Calu3 (cell line): ENCODE data around the genes GPR132, JAG2 and BTBD6.

DNA sequence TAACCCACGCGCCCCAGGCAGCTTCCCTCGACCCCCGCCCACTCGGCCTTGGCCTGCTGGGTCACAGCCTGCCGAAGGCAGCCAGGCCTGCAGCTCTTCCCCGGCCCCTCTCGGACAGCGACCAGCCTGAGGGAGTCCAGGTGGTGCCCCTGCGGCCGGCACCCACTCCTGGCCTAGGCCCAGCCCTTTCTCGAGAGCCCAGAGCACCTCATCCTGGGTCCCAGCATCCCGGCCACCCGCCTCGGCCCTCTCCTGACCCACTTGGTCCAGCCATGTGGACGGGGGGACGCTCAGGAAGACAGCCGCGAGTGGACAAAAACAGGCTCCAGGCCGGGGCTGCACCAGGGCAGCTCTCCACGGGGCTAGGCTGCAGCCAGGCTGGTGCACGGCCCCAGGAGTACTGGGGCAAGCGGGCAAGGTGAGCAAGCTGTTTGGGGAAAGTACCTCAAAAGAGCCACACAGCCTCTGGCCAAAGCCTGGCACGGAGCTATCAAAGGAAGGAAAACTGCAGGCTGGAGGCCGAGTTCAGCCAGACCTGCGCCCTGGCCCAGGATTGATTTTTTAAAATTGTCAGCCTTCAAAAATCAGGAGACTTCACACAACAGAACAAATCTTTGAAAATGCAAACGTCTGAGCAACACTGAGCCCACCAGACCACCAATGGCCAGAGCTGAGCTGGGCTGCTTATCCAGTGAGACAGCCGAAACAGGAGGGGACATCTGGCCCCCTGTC lies 6.4 kb downstream of the AKT1 start:
- PRO-cap: no peak

GRCh38 chr14:104814272-104814705 lies 13.4 kb downstream of the ZBTB42 start:
- PRO-cap: no peak

DNA sequence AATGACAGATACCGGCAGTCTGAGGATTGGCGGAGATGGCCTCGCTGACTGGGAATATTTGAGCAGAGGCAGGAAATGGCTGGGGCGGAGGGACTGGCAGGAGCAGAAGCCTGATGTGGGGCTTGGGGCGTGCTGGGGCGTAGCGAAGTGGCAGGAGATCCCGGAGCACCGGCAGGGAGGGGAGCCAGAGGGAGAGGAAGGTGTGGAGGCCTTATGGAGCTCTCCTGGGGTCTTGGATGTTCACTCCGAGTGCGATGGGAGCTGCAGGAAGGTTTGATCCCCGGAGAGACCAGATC lies 24.8 kb downstream of the ZBTB42 start:
- PRO-cap: no peak

- PRO-cap: no peak
These were observed 7.9 kb upstream of the CEP170B start for GRCh38 chr14:104857021-104857639.

- PRO-cap: no peak
These were observed 6.2 kb upstream of the CEP170B start for GRCh38 chr14:104858736-104859413.

DNA sequence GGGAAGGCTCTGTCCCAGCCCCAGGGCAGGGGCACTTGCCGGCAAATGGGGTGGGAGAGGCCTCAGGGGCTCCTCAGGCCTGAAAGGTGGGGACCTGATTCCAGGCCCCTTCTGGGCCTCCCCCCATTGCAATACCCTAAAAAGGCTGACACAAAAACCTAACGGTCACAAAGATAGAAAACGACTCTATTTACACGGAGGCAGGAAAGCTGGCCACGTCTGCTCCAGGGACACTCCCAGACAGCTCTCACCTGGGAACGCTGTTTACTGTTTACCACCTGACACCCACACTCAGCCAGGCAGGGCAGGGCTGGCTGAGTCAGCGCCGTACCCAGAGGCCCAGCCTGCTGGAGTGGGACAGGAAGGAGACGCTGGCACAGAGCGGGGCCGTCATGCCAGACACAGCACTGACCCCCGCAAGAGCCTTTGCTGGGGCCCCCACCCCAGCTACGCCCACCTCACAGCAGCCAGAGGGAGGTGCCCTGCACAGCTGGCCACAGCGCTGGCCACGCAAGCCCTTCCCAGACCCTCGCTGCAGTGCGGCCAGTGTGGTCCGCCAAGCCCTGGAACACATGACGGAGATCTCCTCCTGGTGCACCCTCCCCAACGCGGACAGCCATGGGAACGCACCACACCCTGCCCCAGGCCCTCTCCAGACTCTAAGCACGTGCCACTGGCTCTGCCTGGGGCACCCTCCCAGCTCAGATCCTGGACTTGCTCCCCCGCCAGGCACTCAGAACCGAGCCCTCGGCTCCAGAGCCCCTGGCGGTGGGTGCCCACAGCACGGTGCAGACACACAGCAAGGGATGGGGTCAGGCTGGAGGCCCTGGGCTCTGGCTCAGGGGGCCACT lies 5.9 kb downstream of the AHNAK2 start:
- PRO-cap: bidirectional peak, plus-strand start at position 334 of the sequence, minus-strand start at position 249 of the sequence

GRCh38 chr14:104985918-104986933 lies 638 bp downstream of the CLBA1 start:
- PRO-cap: bidirectional peak, plus-strand start at chr14:104986314, minus-strand start at chr14:104986161; unidirectional peak, minus-strand start at chr14:104986411

DNA sequence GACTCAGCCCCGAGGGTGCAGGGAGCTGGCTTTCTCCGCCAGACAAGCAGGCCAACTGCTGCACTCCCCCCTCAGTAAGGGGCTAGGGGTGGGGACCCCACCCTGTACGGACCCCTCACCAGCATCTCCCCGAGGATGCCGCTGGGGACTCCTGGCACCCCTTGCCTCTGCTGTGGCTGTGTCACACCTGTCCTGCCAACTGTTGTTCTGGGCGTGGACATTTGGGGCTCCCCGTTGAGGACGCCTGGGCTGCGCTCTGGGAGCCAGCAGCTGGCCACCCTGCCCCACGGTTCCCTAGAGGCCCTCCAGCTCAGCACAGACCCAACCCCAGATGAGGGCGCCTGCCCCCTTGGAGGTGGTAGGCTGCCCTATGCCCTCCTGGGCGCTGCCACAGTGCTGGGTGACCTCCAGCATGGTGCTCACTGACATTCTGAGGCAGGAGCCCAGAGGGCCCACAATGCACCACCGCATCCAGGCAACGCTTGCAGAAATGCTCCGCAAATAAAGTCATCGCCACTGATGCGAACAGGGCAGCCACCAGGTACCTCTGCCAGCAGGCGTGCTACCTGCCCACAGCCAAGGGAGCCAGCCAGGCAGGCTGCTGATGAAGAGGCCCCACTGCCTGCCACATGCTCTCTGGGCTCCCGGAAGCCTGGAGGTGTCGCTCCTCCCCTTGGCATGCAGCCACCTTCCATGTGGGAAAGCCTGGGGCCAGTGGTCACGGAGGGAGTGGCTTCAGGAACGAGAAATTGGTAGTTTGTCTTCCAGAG lies 14.9 kb downstream of the GPR132 start:
- PRO-cap: no peak

DNA sequence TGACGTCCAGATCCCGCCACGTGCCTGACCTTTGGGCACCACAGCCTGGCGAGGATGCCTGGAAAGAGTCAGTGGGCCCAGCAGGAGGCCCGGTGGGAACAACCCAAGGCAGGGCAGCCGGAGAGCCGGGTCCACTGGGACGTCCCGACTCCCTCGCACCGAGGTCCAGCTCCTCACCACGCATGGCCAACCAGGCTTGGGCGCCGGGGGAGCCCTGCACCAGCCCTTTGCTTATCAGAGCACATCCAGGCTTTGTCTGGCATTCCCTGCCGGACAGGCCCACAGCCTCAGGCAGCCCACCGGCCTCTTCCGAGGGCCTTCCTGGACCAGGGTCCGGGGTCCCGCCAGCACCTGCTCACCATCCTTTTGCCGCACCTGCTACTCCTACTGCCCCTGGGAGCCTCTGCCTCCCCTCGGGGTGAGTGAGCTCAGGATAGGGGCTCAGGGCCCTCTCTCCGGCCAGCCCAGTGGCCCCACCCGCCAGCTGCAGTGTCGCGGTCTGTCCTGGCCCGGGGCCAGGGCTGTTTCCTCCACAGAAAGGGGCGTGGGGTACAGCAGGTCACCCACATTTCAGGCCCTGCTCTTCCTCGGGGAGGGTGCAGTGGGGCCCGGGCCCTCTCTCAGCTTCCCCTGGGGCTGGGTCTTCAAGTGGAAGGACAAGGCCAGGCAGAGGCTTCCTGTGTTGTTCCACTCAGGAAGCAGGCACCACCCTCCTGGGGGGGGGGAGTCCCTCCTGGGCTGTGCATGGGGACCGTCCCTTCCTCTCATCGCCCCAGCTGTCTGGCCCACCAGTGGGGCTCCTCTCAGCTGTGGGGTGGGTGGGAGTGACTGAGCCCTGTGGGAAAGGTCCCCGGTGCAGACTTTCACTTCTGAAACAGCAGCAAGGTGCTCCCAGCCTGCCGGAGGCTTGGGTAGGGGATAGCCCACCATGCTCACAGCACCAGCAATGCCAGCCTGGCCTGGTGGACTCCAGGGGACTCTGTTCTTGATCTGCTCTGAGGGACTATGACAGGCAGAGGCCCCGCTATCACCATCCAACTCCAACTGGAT lies 3.9 kb downstream of the GPR132 start:
- PRO-cap: no peak

- PRO-cap: bidirectional peak, plus-strand start at chr14:105065637, minus-strand start at chr14:105065430; bidirectional peak, plus-strand start at chr14:105066004, minus-strand start at chr14:105065963
These were observed at the start of gene GPR132 for GRCh38 chr14:105065340-105066295. Gene GPR132, minus strand, starts transcription at chr14:105065430.

DNA sequence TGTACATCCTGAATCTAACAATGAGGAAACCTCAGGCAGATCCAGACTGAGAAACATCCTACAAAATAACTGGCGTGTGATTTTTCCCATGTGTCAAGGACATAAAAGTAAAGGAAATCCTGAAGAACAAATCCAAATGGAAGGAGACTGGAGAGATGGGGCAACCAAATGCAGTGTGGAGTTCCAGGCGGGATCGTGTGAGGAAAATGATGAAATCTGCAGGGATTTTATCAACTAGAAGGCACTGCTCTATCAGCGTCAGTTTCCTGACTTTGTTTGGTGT lies 43.1 kb upstream of the GPR132 start:
- PRO-cap: no peak

DNA sequence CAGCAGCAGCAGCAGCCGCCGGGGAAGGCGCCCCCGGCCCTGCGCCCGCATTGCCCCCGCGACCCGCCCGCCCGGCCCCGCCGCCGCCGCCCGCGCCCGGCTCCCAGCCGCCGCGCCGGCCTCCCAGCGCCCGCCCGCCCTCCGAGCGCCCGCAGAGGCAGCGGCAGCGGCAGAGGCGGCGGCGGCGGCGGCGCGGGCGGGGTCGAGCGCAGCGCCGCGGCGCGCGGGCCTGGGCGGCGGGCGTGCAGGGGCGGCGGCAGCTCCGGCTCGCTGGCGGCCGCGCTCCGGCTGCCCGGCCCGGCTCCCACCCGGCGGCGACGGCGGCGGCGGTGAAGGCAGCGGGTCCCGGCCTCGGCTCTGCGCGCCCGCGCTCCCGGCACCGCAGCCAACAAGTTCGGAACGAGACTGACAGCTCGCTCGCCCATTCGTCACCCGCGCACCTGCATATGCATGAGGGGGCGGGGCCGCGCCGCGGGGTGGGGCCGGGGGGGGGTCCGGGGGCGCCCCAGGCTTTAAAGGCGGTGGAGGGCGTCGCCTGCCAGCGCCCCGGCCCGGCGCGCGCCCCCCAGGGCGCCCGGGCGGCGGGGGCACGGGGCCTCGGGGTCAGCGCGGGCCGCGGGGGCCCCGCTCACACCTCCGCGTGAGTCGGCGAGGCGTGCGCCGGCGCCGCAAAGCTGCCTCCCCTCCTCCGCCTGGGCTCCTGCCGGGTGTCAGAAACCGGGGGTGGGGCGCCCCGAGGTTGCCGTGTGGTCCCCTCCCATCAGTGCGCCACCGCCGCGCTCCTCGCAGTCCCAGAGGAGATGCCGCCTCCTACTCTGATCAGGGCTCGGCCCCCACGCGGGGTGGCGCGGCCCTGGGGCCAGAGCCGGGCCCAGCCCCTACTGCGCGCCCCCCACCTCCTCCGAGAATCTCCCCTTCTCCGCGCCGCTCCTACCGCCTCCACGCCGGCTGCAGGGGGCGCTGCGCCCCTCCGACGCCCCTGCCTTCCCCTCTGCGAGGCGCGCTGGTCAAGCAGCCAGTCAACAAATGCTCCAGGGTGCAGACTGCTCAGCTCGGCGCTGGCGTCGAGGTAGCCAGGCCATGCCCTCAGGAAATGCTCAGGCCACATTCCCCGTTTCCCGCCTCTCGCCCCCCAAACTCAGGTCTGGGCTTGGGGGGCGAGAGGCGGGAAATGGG lies at the start of gene JAG2:
Gene JAG2 (minus strand): TSS at position 407 of the 1,176 bp plus-strand sequence.
- PRO-cap: unidirectional peak, minus-strand start at position 359 of the sequence

DNA sequence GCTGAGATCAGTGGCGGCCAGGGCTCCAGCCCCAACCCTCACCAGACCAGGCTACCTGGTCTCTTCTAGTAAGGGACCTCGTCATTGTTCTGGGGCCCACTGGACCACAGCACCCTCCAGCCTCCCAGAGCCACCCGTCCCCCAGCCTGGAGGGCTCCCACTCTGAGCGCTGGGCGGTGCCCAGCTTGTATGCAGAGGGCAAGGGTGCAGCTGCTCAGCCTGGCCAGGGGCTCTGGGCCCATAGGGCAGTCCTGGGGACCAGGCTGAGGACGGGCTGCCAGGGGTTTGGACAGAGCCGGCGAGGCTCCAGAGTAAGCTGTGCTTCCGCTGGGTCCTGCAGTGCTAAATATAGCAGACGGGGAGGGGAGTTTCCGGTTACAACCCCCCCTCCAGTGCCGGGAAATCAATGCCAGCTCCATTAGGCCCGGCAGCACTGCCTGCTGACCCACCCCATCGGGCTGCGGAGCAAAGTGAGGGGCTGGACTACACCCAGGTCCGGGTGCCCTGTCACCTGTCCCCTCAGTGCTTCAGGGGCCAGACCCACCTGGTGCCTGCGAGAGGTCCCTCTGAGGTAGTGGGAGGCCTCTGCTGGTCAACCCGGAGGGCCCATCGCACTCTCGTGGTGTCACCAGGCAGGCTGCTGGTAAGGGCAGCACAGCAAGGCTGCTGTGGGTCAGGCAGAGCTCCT lies 2.4 kb upstream of the JAG2 start:
- PRO-cap: no peak

DNA sequence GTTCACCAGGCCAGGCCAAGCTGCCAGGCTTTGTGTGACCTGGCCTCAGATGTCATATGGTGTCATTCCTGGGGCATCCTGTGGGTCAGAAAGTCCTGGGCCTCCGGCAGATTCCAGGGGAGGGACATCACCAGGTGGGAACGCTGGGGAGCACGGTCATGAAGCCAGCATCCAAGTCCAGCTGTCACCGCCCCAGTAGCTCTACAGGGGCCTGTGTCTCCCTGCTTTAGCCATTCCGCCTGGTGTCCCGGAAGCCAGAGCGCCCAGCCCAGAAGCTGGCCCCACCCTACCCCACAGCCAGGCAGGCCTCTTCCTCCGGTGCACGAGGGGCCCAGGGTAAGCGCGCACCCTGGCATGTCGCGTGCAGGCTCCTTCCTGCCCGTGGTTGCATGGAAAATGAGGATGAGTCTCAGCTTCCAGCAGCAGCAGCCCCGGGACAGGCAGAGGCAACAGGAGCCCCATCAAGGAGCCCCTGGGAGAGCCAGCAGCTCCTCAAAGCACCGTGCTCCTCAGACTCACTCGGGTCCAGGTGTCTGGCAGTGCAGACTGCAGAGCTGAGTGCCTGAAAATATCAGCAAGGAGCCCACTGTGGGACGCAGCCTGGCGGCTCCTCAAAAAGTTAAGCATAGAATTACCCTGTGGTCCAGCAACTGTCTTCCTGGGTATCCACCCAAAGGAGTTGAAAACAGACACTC lies 1.6 kb upstream of the NUDT14 start:
- PRO-cap: no peak

DNA sequence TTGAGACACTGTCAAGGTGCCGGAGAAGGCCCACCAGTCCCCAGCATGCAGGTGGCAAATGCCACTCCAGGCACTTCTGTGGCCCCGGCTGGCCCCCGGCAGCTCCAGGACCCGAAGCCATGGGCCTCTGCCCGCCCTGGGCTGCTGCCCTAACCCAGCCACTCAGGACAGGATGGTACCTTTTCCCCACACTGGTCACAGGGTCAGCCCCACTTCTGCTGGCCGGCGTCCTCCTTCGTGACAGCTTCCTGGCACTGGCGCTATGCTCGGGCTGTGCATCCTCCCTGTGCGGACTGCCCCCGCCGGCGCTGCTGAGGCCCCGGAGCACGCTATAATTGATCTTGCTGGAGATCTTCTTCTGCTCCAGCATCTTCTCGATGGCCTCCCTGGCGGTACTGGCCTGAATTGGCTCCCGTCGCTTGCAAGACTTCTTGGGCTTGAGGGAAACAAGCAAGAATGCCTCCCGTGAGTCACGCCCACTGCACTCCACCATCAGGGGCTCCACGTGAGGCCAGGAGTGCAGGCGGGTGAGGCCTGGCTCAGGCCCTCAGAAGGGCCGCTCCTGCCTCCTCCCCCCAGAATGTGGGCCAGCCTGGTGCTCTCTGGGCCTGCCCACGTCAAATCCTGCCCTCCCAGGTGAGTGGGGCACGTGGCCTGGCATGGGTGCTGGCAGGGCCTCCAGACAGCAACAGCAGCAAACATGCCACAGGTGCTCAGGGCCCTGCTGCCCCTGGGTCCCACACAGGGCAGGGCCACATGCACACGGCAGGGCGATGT lies 30.8 kb upstream of the BTBD6 start:
- PRO-cap: no peak

DNA sequence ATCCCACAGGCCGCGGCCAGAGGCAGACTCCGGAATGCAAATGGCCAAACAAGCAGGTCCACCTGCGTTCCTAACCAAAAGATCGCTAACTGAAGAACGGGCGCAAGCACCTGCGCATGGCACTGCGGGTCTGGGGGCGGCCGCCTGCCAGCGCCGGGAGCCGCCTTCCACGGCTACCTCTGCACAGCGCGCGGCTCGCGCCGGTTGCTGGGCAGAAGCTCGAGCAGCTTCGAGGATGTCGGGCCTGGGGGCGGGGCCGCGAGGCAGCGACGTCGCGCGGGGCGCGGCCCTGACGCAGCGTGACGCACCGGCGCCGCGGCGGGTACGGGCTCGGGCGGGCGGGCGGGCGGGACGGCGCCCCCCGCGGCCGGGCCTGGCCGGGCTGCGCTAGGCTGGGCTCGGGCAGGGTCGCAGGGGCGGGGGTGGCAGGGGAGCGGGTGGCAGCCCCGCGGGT lies at the start of gene BTBD6:
Gene BTBD6 (plus strand): TSS at position 295 of the 454 bp plus-strand sequence.
- PRO-cap: bidirectional peak, plus-strand start at position 300 of the sequence, minus-strand start at position 209 of the sequence

DNA sequence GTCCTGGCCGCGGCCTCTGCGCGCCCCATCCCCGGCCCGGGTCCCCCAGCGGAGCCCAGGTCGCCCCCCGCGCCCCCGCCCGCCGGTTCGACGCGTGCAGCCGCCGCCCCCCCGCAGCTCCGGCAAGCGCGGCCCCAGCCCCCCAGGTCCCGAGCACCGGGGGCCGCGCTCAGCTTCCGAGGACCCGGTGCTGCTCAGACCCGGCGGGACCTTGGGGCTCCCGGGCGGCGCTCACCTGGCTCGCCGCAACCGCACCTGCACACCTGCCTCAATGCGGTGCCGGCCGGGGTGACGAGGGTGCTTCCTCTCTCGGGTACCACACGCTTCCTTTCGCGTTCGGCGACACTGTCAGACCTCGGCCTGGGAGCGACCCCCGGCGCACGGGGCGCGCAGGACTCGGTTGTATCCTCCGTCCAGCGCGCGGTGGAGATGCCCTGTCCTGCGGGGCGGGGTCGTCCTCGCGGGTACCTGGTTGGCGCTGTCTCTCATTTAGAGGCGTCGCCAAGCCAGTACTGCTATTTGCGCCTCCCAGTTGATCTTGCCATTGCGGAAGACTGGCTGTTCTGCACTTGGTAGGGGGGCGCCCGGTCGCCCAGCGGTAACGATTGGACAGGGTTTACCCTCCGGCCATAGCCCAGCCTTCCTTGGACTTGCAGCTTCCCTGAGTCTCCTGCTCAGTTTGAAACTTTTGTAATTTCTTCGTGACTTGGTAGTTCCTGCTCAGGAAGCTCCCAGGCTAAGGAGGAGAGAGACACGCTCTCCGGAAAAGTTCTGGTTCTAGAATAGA lies 732 bp downstream of the PACS2 start:
- PRO-cap: bidirectional peak, plus-strand start at position 561 of the sequence, minus-strand start at position 402 of the sequence

GRCh38 chr14:105324346-105324862 lies 9.9 kb downstream of the PACS2 start:
- PRO-cap: no peak

DNA sequence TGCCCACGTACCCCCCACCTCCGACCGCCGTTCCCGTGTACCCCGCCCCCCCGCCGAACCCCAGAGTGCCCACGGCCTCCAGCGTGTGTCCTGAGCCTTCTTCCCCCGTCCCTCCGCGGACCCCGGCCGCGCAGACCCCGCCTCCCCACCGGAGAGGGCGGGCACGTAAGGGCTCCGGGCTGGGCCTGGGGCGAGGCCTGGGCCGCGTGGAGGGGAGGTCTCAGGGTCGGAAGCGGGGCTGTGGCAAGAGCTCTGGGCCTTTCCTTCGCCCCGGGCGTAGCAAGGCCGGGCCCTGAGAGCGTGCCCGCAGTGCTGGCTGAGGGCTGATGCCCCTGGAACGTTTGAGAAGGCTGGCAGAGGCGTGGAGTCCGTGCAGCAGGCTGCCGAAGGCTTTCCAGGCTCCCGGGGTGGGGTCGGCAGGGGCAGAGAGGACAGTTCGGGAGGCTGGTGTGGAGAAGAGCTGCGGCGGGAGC lies 359 bp downstream of the TEX22 start:
- PRO-cap: no peak

- PRO-cap: bidirectional peak, plus-strand start at chr14:105475188, minus-strand start at chr14:105475025; bidirectional peak, plus-strand start at chr14:105476025, minus-strand start at chr14:105475721
These were observed 613 bp downstream of the CRIP2 start for GRCh38 chr14:105475072-105475795.